Bronchial epithelial cell (primary cell): Measurements from ENCODE around the genes CCR3, CCR2, TDGF1 and NBEAL2.

DNA sequence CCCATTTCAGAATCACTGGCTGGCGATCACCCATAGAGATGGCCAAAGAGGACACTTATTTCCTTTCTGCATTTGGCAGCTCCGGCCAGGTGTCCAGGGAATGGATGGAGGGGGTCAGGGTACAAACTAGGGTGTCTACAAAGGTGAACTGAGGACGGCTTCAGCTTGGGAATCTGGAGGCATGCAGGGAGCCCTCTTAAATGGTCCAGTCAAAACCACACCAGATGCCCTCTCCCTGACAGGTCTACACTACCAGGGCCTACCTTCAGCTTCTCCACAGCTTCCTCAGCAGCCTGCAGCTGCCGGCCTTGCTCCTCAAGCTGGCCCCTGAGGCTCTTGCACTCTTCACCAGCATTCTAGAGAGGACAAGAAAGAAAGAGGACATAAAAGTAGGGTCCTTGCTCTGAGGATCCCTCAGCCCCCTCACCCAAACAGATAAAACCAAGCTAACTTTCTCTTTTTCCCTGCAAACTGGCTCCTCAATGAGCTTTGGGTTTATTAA, 21.6 kb downstream of the CXCR6 start:
- RRBS, 2 experiments, result no CpG with 5 or more reads among the region's 4 CpGs

DNA sequence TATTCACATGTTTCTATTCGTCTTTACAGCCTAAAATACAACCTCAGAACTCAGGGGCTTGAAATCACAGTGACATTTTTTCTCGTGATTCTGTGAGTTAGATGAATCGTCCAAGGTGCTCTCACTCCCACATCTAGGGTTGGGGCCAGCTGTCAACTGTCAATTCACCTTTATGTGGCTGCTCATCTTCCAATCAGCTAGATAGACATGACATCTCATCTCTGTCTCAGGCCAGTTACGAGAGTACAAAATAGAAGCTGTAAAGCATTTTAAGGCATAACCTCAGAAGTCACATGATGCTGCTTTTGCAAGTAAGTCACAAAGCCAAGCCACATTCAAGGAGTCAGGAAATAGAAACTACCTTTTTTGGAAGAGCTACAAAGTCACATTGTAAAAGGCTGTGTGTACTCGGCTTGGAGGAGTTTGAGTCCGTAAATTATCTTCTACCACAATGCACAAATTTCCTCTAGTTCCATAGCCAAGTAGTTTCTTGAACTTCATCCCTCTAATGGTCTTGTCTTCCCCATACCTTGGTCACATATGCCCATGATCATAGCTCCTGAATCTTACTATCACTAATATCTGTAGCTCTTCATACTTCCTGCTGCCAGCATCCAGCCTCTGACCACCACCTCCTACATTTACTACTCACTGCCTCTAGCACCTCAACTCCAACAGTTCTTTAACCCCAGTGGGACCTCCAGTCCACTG, 5.2 kb upstream of the CCR1 start:
- RRBS, 2 experiments, result no CpG with 5 or more reads among the region's 6 CpGs

DNA sequence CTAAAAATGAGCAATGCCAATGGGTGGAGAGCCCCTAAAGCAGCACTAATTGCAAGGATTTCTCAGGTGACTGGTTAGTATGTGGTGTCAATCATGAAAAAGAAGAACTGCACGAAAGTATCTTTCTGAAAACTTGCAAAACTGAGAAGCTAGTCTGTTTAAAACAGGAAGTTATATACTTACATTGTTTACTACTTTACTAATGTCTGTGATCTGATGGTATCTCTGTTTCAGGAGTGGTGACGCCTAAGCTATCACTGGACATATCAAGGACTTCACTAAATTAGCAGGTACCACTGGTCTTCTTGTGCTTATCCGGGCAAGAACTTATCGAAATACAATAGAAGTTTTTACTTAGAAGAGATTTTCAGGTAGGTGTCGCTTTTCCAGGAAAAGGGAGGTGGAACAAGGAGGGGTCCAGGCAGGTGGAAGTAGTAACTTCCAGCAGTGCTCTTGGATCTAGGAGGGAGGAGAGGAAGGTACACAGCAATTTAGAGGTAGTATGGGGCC, at the start of gene CCR3:
Gene CCR3 (plus strand): TSS at position 293 of the 510 bp plus-strand sequence.
- RRBS, 2 experiments, result no CpG with 5 or more reads among the region's 5 CpGs

DNA sequence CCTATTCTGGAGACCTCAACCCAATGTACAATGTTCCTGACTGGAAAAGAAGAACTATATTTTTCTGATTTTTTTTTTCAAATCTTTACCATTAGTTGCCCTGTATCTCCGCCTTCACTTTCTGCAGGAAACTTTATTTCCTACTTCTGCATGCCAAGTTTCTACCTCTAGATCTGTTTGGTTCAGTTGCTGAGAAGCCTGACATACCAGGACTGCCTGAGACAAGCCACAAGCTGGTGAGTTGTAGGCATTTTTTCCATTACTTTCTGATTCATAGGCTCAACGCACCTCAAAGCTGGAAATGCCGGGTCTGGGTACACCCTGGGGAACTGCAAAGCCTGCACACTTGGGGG, at the start of gene CCR2:
Gene CCR2 (plus strand): TSS at position 170 of the 353 bp plus-strand sequence.
- RRBS, 2 experiments, result no CpG with 5 or more reads among the region's 3 CpGs

- RRBS, 2 experiments, result no CpG with 5 or more reads among the region's 10 CpGs
Measured at GRCh38 chr3:46484859-46485483, 12.8 kb upstream of the RTP3 start.

- RRBS, 2 experiments, result no CpG with 5 or more reads among the region's 9 CpGs
Measured at GRCh38 chr3:46505784-46506317, 8.1 kb downstream of the RTP3 start.

DNA sequence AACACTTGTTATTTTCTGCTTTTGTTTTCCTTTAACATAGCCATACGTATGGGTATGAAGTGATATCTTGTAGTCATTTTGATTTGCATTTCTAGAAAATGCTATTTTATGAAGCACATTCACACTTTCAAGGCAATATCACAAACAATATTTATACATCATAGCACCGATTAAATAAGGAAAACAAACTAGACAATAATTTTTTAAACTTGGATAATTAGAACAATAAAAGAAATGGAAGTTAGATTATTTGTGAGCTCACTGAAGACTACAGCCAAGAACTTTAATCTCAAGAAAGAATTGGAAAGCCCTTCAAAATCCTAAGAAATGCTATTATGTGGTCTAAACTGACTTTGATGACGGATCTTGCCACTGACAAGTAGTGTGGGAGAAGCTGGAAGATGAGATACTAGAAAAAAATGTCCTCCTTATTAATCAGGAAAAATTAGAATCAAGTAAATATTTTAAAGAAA, 15.3 kb downstream of the RTP3 start:
- RRBS, 2 experiments, result no CpG with 5 or more reads among the region's 3 CpGs

DNA sequence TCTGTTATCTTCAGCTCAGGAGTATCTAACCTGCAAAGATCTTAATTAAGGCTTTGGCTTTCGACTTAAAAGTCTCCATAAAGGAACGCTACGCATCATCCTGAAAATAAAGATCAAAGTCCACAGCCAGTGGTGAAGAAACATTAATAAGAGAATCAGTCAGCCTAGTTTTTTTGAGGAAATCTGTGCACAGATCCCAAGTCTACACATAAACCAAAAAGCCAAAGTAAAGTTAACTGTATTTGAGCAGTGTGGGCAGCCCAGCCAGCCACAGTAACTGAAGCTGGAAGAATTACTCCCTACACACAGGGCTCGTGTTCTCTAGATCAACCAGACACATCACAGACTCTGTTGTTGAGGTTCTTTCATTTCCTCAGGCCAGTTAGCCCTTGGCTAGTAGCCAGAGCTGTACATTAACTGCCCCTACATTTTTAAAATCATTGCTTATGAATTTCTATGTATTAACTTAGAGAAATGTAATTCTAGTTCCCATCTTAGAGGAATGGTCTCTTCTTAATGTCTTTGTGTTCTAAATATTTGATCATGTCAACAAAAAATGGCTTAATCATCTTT, 6.9 kb downstream of the LRRC2 start:
- RRBS, 2 experiments, result no CpG with 5 or more reads among the region's 4 CpGs

GRCh38 chr3:46561349-46561932, 4.7 kb downstream of the LRRC2 start:
- RRBS, 2 experiments, result no CpG with 5 or more reads among the region's 2 CpGs

- RRBS, 2 experiments, result no CpG with 5 or more reads among the region's 3 CpGs
Measured at GRCh38 chr3:46566710-46566997, 552 bp upstream of the LRRC2 start.

DNA sequence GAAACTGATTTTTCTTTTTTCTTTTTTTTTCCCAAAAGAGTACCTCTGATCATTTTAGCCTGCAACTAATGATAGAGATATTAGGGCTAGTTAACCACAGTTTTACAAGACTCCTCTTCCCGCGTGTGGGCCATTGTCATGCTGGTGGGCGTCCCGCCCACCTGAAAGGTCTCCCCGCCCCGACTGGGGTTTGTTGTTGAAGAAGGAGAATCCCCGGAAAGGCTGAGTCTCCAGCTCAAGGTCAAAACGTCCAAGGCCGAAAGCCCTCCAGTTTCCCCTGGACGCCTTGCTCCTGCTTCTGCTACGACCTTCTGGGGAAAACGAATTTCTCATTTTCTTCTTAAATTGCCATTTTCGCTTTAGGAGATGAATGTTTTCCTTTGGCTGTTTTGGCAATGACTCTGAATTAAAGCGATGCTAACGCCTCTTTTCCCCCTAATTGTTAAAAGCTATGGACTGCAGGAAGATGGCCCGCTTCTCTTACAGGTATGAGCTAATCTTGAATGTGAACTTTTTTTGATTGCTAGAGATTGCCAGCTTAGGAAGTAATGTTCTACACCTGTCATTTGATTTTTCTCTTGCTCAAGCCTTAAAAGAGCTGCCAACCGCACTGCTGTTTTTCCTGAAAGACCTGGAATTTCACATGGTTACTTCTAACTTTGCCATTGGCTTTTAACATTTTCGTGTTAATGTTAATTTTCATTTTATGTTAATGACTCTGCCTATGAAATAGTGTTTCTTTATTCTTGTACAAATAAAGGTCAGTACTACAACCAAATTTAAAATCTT, at the start of gene TDGF1:
Gene TDGF1 (plus strand): TSS at position 270 of the 789 bp plus-strand sequence.
- RRBS, 2 experiments, result no CpG with 5 or more reads among the region's 18 CpGs

DNA sequence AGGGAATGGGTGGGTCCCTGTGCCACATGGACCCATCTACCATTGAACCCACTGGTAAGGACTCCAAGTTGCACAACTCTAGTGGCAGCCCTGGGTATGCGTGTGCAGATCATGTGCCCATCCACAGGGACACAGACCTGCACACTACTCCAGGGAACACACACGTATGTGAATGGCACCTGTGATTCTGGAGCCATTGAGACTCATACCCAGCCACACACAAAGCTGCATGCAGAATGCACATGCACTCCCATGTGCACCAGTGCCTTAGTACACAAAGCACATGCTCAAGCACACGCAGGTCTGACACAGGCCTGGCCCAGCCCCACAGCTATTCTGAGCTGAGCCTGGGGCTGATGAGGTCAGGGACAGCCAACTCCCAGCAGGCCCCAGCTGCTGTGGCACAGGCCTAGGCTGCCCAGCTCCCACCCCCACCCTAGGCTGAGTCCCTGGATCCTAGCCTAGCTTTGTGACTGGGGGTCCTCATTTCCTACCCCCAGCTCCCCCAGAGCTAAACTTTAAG, 2.7 kb upstream of the ALS2CL start:
- RRBS, 2 experiments, result no CpG with 5 or more reads among the region's 3 CpGs

GRCh38 chr3:46699920-46700280, 1.3 kb upstream of the TMIE start:
- RRBS, 2 experiments, result no CpG with 5 or more reads among the region's 5 CpGs

DNA sequence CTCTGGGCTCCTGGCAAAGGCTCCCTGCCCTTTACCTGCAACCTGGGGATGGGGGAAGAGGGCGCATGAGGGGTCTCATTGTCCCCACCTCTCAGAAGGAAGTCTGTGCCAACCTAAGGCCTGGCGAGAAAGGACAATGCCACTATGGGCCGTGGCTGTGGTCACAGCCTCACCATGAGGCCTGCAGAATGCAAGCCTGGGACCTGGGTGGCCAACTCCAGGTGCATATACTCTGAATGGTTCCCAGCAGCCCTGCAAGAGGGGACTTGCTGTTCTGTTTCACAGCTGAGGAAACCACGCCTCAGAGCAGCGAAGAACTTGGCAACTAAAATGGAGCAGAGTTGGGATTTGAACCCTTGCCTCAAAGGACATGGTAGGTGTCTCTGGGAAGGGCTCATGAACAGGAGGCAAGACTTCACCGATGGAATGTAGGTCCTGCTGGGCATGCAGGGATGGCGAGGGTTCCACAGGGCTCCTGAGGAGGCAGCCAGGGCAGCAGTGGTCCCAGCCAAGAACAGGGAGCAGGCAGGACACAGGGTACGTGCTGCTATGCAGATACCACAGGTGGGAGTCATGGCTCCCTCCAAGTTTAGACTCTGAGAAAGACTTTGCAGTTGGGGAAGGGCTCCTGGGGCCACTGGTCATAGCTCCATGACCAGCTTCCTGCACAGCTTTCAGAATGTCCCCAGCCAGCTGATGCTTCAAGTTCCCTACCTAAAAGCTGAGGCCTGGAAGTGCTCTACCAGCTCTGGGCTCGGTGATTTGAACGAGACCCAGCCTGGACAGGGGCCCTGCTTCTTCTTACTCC, 1.0 kb downstream of the MYL3 start:
- RRBS, 2 experiments, result no CpG with 5 or more reads among the region's 10 CpGs

DNA sequence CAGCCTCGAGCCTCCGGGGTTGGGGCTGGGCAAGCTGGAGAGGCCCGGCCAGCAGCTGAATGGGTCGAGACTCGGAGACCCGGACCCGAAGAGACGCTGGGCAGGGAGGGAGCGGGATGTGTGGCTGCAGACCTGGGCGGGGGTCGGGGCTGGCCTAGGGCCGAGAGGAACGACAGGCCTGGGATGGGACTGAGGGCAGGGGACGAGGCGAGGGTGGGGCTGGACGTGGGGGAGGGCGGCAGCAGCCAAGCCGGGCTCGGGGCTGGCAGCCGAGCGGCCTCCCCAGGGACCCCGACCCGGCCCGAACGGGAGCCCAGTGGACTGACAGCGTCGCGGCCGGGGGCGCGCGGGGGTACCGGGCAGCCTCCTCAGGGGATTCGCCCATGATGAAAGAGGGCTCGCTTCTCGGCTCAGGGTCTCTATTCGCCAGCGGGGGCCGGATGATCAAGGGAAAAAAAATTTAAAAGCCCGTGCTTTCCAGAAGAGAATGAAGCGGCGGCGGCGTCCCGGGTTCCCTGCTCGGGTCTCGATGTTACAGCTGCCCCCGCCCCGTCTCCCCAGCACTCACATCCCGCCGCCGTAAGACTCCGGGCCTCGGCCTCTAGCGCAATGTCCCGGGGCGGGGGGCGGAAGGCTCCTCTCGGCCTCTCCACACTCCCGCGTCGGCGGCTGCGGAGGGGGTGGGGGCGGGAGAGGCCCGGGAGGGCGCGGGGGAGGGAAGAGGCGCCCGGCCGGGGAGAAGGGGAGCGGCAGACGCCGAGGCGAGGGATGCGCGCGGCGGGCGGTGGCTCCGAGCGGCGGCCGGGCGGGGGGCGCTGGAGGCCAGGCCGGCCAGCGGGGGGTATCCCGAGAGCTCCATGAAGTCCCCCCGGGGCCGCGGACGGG, 4.2 kb downstream of the PTH1R start:
- RRBS, 2 experiments, result 2% methylated on average over 59 to 60 of the region's 93 CpGs

- RRBS, 2 experiments, result no CpG with 5 or more reads among the region's 9 CpGs
Measured at GRCh38 chr3:46946320-46947159, 30.0 kb downstream of the CCDC12 start.

DNA sequence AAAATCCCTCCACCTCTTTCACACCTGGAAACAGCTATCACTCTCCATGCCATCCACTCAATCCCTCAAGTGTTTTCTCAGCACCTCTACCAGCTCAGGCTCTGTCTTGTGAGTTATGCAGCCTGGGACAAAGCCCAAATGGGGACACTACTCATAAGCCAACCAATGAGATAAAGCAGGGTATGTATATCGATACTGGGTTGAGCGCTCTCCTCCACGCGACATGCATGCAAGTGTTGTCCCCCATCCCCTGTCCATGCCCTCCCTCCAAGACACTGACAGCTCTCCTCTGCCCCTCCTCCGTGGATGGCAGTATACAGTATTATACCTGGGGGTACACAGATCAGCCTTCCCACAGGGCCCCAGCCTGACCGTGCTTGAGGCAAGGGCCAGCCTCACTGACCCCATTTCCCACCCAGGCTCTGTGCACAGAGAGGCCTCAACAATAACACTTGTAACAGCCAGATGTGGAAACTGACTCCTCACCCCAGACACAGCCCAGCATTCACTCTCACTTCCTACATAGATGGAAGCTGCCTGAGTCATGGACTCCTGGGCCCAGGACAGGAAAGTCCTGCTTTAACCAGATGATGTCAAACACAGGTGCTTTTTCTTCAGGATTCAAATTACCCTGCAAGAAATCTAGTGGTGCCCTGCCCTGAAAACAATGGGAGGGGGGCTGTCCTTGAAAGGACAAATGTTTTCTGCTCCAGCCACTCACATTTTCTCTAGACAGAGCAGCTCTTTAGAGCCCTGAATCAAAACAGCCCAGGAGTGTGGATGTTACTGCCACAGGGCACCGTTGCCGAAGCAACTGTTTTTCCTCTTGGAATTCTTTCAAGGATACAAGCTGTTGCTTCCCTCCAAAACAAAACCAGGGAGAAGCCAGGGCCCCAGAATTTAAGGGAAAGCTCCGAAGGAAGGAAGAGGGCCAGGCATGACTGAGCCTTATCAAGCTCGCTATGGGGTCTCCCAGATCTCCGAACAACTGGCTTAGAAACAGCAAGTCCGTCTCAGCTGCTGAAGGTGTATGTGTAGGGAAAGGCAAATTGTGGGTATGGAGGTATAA, 16.4 kb downstream of the CCDC12 start:
- RRBS, 2 experiments, result no CpG with 5 or more reads among the region's 12 CpGs

DNA sequence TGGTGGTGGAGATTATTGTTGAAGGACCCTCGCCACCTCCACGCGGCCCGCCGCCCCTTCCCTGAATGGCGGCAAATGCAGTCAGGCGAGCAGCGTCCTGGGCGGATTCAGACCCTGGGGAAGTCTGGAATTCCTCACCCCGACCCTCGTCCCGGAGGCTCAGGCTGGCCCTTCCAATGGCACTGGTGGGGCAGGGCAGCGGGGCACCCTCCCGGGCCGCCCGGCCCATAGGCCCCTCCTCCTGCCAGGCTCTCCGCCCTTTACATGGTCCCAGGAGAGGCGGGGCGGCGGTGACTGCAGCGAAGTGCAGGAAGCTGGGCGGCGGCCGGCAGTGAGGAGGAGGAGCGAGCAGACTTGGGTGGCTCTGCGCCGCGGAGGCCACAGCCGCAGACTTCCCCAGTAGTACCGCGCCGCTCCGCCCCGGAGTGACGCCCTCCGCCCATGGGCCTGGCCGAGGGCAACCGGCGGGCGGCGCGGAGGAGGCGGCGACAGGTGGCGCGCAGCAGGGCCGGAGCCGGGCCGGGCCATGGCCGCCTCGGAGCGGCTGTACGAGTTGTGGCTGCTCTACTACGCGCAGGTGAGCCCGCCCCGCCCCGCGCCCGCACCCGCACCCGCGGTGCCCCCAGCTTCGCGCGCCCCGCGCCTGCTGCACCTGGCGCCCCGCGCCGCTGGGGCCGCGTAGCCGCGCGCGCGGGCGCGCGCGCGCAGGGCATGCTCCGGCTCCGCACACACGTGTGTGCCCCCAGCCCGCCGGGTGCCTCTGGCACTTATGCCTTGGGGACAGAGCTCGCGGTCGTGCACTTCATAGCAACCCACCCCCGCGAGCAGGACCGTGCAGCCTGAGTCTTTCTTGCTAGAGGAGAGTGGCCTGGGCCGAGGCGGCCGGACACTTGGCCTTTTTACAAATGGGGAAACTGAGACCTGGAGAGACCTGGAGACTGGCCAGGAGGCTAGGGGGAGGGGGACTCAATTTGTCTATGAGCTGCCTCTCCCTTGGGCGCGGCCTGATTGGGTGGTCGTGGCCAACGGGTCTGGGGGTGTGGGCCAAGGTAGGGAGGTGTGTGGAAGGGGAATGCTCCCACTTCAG, at the start of gene NBEAL2:
Gene NBEAL2 (plus strand): TSS at position 331 of the 1,087 bp plus-strand sequence.
- RRBS, 2 experiments, result 1 to 2% methylated on average over 23 to 26 of the region's 102 CpGs

- RRBS, 2 experiments, result no CpG with 5 or more reads among the region's 9 CpGs
Measured at GRCh38 chr3:46990022-46991142, 10.9 kb downstream of the NBEAL2 start.

GRCh38 chr3:47057022-47057664, 77.7 kb downstream of the NBEAL2 start:
- RRBS, 2 experiments, result no CpG with 5 or more reads among the region's 7 CpGs